Hepatocyte (in vitro differentiated cells and primary cell): ENCODE data around the genes CHMP2B, C3orf38, EPHA3, NSUN3 and OR5H6.

DNA sequence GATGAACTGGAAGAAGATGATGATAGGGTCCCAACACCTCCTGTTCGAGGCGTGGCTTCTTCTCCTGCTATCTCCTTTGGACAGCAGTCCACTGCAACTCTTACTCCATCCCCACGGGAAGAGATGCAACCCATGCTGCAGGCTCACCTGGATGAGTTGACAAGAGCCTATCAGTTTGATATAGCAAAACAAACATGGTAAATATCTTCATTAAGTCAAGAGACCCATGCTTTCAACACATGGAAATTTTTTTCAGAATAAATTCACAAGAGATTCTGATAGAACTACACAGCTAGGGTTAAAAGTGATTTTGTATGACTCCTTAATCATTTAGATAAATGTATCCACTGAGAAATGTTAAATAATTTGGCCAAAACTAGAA, 577.7 kb downstream of the ROBO2 start:
- RAMPAGE, long total RNA = no peak
- RRBS = no CpG with 5 or more reads among the region's 3 CpGs

- RAMPAGE, long total RNA = no peak
Measured at GRCh38 chr3:78710200-78710399, 1057.7 kb downstream of the ROBO1 start.

- RAMPAGE, long total RNA = no peak
- RRBS = no CpG with 5 or more reads among the region's 5 CpGs
Measured at GRCh38 chr3:82030924-82031267, 269.5 kb upstream of the GBE1 start.

DNA sequence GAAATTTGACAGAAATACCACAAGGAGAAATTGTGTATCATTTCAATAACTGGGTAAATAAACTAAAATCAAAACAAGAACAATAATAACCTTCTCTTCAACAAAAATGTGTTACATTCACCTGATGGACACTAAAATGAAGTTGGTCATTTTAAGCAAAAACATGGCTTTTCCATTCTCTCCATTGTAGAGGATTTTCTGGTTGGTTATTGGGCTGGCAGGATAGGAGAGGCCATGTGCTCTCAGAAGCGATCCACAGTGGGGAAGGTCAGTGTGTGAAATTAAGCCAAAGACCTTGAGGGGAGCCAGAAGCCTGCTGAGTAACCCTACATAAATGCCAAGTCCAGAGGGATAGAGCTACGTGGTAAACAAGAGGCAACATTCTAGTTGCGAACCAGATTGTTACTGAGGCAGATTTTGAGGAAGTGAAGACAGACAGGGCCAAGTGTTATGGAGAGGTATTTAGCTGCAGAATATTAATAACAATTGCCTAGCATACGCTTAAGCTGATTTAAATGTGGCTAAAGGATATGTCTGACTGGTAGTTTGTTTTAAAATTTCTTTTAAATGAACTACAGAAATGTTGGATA, 592.7 kb upstream of the GBE1 start:
- RAMPAGE, long total RNA = no peak
- RRBS = no CpG with 5 or more reads among the region's 4 CpGs

DNA sequence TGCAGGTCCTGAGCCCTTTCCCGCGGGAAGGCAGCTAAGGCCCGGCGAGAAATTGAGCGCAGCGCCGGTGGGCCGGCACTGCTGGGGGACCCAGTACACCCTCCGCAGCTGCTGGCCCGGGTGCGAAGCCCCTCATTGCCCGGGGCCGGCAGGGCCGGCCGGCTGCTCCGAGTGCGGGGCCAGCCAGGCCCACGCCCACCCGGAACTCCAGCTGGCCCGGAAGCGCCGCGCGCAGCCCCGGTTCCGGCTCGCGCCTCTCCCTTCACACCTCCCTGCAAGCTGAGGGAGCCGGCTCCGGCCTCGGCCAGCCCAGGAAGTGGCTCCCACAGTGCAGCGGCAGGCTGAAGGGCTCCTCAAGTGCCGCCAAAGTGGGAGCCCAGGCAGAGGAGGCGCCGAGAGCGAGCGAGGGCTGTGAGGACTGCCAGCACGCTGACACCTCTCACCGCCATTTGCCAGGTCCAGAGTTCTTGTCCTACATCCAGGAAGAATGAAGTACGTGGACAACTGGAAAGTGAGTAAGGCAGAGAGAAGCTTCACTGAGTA, 1456.4 kb upstream of the GBE1 start:
- RAMPAGE, long total RNA = no peak
- RRBS = no CpG with 5 or more reads among the region's 40 CpGs

- RAMPAGE, long total RNA = no peak
- RRBS = no CpG with 5 or more reads among the region's 20 CpGs
Measured at GRCh38 chr3:84959756-84960499, 1.1 kb downstream of the CADM2 start.

DNA sequence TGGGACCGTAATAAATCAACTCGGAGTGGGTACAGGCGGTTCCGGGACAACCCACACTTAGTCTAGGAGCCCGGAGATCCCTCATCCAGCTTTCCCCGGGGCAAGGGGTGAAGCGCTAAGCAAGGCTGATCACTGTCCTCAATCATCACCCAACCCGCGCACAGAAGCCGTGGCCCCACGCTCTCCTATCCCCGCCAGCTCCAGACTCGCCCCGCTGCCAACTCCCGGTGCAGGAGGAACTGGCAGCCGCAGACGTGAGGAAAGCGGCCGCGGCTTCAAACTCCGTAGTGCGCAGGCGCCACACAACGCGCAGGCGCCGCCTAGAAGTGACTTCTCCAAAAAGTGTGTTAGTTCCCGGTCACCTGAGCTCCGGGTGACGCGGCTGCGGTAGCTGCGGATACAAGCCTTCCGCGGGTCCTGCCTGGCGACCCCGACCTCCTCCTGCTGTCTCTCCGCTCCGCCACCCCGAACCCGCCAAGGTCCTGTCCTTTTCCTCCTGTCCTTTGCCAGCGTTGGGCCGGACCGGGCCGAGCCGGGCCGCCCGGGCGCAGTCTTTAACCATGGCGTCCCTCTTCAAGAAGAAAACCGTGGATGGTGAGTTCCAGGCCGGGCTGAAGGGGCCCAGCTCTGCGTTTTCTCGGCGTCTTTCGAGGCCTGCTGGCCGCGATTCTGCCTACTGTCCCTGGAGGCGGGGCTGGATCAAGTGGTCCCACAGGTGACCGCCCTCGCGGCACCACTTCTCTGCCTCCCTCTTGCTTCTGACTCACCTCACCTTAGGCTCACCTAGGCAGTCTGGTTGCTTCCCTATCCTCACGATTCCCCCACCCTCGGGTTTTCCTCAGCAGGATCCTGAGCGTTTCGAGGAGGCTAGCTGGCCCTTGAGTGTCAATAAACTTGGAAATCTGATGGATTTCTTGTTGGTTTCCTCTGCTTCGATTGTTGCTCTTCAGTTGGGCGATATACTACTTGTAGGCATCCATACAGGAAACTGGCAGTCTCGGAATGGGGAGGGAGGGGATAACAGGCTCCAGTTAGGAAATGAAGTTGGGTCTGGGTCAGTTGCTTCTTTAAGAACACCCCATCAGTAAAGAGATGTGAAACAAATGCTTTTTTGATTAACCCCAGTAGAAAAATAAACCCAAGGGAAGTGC, at the start of gene CHMP2B:
Gene CHMP2B, plus strand, starts transcription at position 347 of the 1,151 bp plus-strand sequence.
- RAMPAGE, long total RNA = start-site peak on the plus strand centred at position 359 of the sequence, 109 bp wide, 605 and 212 reads in 2 replicates
- RRBS = 5% methylated on average over 5 of the region's 69 CpGs

DNA sequence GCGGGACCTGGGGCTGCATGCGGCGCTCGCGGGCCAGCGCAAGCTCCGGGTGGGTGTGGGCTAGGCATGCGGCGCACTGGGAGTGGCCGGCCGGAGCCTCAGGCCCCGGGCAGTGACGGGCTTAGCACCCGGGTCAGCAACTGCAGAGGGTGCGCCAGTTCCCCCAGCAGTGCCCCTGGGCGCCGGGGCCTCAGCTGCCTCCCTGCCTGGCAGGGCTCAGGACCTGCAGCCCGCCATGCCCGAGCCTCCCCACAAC, 98.9 kb upstream of the POU1F1 start:
- RAMPAGE, long total RNA = no peak
- RRBS = 94% methylated on average over 8 of the region's 19 CpGs

DNA sequence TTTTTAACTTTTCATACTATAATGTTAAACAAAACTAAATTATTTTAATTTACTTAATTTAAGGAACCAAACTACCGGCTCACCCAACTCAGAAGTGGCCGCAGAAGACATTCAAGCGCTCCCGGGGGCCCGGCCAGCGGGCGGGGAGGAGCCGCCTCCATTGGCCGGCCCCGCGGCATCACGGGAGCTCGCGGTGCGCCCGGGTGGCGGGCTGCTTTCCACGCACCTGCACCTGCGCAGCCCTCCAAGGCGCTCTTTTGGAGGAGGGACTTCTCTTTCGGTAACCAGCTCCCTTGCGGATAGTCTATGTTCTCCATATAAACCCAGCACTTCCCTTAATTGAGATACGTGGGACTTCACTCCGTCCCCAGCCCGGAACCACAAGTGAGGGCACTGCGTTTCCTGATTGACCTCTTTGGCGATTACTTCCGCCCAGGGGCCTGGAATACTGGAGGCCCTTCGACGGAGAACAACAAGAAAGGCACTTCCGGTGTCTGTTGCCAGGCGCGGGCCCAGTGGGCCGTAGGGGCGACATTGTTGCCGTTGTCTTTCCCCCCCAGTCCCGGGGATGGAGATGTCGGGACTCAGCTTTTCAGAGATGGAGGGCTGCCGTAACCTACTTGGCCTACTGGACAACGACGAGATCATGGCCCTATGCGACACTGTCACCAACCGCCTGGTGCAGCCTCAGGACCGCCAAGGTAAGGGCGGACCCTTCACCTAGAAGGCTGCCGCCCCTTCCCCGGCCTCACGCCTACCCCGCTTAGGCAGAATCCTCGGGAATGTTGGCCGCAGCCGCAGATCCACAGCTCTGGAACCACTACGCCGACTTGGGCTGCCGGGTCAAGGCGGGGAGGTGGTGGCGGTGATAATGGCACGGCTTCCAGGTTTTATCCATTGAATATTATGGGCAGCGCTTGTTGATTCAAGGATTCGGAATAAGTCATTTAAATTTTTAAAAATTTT, at the start of gene C3orf38:
Gene C3orf38, plus strand, starts transcription at position 475 of the 966 bp plus-strand sequence.
- RAMPAGE, long total RNA = no peak
- RRBS = 1% methylated on average over 32 of the region's 60 CpGs

DNA sequence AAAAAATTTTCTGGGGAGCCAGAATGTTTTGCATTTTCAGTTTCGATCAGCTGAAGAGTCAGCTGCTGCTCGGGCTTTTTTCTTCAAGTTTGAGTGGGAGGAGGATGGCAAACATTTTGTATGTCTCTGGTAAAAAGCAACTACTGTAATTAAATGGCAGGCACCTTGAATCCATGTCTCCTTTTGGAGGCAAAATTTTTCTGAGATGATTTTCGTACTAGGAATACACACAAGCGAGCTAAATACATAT, 617 bp downstream of the C3orf38 start:
- RAMPAGE, long total RNA = no peak
- RRBS = no CpG with 5 or more reads among the region's 4 CpGs

- RAMPAGE, long total RNA = no peak
- RRBS = no CpG with 5 or more reads among the region's 37 CpGs
Measured at GRCh38 chr3:89107179-89108028, at the start of gene EPHA3. Gene EPHA3 (plus strand): TSS chr3:89107621.

DNA sequence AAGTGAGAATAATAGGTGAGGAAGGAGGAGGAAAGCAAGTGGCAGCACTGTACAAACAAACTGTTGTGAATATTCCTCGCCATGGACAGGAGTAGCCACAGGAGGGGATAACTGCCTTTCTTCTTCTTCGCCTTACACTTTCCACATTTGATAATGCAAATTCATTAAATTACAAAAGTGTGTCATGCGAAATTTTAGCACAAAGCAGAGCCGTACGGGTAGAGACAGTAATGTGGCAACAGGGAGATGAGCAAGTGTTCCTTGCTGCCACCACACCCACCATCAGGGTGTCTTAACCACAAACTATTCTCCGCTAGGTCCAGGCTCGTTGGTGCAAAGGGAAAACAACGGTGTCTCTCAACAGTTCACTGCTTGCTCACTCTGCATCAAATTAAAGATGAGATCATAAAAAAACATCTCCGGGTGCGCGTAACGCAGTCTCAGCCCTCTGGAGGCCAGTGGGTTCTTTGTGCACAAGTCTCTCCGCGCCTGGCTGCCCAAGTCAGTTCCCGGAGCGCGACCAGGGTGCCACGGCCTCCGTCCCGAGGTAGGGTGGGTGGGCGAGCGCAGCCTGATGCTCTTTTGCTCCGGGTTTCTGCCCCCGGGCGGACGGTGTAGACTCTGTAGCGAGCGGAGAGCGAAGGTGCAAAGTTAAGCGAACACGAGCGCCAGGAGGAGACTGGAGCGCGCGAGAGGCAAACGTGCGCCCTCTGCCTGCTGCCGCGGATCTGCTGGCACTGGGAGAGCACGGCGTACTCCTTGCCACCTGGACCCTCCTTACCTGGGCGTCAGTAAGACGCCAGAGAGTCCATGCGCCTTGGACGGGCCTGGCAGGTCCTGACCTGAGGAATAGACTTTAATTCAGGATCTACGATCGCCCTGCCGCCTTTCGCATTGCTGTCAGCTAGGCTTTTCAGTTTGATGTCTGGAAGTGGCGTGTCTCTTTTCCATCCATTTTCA, 6.9 kb downstream of the EPHA3 start:
- RAMPAGE, long total RNA = no peak
- RRBS = 2% methylated on average over 15 of the region's 50 CpGs

DNA sequence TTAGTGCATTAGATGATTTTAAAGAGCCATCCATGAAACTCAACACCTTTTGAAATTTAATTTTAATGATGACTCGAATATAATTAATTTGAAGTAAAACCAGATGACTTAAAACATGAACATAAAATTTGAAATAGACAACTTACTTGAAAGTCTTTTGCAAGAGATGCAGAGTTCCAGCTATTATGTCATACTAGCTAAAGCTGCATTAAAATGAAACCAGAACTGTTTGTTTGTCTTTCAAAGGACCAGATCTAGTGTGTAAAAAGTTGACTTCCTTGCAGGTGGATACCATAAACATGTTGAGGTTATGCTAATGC, 586.2 kb downstream of the EPHA3 start:
- RAMPAGE, long total RNA = no peak
- RRBS = no CpG with 5 or more reads among the region's 1 CpG

GRCh38 chr3:89699138-89699695, 591.8 kb downstream of the EPHA3 start:
- RAMPAGE, long total RNA = no peak
- RRBS = no CpG with 5 or more reads among the region's 7 CpGs

DNA sequence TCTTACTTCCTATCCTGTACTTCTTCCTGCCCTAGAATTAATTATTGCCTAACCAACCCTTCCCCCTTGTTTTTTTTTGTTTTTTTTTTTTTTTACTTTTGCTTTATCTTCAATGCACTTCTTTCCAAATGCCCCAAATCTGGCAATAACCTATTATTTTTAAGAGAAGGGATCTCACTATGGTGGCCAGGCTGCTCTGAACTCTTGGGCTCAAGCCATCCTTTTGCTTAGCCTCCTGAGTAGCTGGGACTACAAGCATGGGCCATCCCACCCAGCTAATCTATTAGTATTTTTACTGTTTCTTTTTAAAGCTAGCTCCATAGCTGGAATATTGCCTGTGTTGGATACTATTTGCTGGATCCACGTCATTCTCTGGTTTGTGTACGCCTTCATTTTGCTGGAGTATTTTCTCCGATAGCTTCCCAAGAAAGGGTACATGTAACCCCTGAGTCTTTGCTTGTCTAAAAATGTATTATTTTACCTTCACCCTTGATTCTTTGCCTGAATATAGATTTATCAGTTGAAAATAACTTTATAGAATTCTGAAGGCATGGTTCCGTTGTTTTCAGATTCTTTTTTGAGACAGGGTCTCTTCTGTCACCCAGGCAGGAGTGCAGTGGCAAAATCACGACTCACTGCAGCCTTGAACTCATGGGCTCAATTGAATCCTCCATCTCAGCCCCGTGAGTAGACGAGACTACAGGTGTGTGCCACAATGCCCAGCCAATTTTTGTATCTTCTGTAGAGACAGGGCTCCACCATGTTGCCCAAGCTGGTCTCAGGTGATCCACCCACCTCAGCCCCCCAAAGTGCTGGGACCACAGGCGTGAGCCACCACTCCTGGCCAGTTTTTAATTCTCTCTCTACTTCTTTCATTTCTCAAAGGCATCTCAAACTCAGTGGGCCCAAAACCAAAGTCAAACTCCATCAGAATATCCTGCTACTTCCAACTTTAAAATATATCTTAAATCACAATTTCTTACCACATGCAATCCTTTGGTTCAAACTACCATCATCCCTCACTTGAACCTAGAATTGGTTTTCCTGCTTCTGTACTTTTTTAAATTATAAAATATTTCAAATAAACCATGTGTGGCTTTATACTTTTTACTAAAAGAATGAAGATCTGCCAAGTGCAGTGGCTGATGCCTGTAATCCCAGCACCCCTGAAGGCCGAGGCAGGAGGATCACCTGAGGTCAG, 3.7 kb downstream of the DHFR2 start:
- RAMPAGE, long total RNA = no peak
- RRBS = no CpG with 5 or more reads among the region's 9 CpGs

- RAMPAGE, long total RNA = start-site peak on the plus strand at chr3:94062983-94063060, 36 and 32 reads in 2 replicates
- RRBS = 3% methylated on average over 10 of the region's 56 CpGs
Measured at GRCh38 chr3:94062586-94063647, at the start of gene NSUN3. Gene NSUN3 (plus strand): TSS chr3:94063061.

GRCh38 chr3:94648250-94648681, 585.4 kb downstream of the NSUN3 start:
- RAMPAGE, long total RNA = no peak
- RRBS = no CpG with 5 or more reads among the region's 4 CpGs

GRCh38 chr3:97548085-97548508, 216.5 kb upstream of the ARL6 start:
- RAMPAGE, long total RNA = no peak
- RRBS = 98% methylated on average over 2 of the region's 7 CpGs

DNA sequence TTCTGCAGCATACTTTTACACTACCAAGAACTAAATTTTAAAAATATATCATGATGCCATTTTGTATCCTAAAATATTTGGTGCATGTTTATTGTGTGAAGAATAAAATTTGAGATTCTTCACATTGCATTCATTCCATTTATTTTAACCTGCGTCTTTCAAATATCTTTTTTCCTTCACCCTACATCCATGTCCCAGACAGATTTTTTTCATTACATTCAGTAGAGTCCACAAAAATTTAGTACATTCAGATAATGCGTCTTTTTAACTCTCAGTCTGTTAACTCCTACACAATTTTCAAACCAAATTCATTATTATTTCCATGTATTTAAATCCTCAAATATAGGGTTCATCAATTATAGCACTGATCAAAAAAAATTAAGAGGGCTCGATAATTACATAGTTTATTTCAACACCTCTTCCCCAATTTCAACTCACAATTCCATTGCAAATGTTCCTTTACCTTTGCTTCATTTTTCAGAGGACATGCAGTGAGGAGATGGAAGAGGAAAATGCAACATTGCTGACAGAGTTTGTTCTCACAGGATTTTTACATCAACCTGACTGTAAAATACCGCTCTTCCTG, at the start of gene OR5H6:
Gene OR5H6, plus strand, starts transcription at position 411 of the 586 bp plus-strand sequence.
- RAMPAGE, long total RNA = no peak
- RRBS = no CpG with 5 or more reads among the region's 4 CpGs

GRCh38 chr3:98545852-98546443, 14.2 kb downstream of the GPR15 start:
- RAMPAGE, long total RNA = no peak
- RRBS = no CpG with 5 or more reads among the region's 5 CpGs